Fibroblast of the aortic adventitia (primary cell): ENCODE measurements around a stretch of chr12.

- CAGE, long polyA plus RNA: no peak
Measured at GRCh38 chr12:124700919-124701563, 133.6 kb upstream of the NCOR2 start.

- CAGE, long polyA plus RNA: no peak
Measured at GRCh38 chr12:124734476-124735034, 129.1 kb downstream of the SCARB1 start.

- CAGE, long polyA plus RNA: no peak
Measured at GRCh38 chr12:124736985-124737424, 126.7 kb downstream of the SCARB1 start.

GRCh38 chr12:124786118-124787008 lies 77.3 kb downstream of the SCARB1 start:
- CAGE, long polyA plus RNA: no peak

DNA sequence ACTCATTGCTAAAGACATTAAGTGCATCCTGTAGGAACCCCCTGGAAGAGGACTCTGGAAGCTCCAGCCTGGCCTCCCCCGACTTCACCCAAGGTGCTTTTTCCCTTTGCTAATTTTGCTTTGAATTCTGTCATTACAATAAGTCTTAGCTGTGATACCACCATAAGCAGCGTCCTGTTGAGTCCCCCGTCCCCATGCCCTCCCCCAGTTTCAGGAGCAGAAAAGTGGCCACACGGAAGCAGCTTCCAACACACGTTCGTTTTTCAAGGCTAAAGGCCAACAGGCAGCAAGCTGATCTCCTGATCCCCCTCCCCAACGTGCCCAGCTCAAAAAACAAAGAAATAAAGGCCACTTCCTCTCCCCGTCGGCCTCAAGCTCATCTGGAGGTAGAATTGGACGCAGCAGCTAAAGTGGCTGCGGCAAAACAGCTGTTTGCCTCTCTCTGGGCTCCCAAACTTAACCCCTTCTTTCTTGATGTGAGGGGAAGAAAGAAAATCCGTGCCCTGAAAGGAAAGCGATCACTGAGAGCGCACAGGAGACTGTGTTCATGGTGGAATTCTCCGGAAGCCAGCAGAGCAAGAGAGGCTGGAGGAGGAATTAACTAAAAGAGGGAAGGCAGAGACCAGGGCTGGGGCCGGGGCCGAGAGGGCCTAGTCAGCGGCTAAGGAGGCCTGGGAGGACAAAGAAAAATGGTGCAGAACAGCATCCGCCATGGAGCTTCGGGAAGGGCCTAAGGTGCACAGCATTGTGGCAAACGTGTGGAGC lies 66.3 kb downstream of the SCARB1 start:
- CAGE, long polyA plus RNA: no peak

DNA sequence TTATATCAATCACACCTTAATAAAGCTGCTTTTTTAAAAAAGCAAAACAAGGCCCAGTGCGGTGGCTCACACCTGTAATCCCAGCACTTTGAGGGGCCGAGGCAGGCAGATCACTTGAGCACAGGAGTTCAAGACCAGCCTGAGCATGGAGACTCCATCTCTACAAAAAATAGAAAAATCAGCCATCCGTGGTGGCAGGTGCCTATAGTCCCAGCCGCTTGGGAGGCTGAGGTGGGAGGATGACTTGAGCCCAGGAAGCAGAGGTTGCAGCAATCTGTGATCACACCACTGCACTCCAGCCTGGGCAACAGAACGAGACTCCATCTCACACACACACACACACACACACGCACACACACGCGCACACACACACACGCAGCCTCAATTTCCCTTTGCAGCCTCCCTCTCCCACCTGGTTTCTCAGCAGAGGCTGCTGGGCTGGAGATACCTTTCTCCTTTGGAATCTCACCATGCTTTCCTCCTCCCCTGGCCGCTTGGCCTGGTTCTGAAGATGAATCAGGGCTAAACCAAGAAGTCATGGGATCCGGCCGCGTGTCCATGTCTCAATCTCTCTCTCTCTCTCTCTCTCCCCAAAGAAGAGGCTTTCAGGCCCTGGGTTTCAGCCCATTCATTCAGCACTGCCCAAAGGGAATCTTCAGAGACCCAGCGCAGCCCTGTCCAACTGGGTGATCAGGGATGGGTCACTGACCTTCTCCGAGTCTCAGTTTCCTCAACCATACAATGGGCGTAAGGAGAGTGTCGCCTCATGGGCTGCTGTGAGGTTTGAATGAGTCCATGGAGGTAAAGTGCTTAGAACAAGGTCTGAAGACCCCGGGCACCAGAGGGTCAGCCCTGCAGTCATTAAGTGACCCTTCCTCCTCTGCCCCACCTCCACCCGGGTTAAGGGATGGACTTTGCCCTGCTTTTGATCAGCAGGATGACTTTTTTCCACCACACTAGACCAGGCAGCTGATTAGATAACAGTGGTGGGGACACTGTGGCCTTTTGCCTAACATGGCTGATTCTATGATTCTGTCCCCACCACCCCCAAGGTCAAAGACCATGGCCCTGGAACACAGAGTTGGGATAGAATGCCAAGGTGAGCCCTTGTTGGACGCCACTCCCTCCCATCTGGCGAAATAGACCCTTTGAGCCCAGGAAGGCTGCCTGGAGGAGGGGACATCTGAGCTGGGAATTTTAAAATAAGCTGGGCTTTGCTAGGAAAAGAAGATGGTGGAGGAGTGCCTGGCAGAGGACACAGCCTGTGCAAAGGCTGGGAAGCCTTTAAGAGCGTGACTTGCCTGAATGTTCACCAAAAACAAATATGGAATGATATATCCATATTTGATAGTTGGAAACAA lies 42.3 kb downstream of the SCARB1 start:
- CAGE, long polyA plus RNA: no peak

- CAGE, long polyA plus RNA: no peak
Measured at GRCh38 chr12:124867313-124867797, 3.7 kb upstream of the SCARB1 start.

GRCh38 chr12:124868746-124869810 lies 5.4 kb upstream of the SCARB1 start:
- CAGE, long polyA plus RNA: no peak

- CAGE, long polyA plus RNA: no peak
Measured at GRCh38 chr12:124909964-124910459, 4.4 kb downstream of the UBC start.

GRCh38 chr12:124920956-124921628 lies 6.6 kb upstream of the UBC start:
- CAGE, long polyA plus RNA: no peak

DNA sequence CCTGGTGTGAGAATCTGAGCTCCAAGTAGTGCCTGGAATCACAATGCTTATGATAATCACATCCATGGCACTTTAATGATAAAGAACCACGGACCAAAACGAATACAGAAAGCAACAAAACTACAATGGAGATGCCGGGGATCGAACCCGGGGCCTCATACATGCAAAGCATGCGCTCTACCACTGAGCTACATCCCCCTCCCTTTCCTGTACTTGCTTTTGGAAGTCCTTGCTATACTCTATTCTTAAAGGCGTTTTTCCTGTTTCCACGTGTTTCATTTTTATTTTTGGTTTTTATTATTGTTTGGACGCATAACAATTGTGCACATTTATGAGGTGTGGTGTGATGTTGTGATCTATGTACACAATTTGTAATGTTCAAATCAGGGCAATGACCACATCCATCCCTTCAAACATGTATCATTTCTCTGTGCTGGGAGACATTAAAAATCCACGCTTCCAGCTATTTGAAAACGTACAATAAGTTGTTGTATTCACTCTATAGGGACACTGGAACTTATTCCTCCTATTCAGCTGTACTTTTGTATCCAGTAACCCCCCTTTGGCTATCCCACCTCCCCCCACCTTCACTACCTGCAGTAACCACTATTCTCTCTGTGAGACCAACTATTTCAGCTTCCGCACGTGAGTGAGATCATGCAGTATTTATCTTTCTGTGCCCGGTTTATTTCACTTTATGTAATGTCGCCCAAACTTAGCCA lies 7.3 kb upstream of the UBC start:
- CAGE, long polyA plus RNA: no peak

GRCh38 chr12:124992824-124993274 lies 596 bp upstream of the BRI3BP start:
- CAGE, long polyA plus RNA: no peak

GRCh38 chr12:125118513-125119298 lies 53.5 kb downstream of the AACS start:
- CAGE, long polyA plus RNA: no peak

DNA sequence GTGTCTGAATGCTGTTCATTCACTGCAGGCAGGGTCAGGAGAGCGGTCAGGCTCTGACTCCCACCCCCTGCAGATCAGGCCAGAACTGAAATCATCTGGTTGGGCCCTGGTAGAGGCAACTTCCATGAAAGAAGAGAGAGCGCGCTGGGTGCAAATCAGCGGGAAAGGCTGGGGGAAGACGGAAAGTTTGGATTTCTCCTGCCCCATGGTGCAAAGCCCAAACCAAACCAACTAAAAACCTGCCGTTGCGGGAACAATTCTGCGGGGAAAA lies 1539.5 kb downstream of the TMEM132B start:
- CAGE, long polyA plus RNA: no peak

DNA sequence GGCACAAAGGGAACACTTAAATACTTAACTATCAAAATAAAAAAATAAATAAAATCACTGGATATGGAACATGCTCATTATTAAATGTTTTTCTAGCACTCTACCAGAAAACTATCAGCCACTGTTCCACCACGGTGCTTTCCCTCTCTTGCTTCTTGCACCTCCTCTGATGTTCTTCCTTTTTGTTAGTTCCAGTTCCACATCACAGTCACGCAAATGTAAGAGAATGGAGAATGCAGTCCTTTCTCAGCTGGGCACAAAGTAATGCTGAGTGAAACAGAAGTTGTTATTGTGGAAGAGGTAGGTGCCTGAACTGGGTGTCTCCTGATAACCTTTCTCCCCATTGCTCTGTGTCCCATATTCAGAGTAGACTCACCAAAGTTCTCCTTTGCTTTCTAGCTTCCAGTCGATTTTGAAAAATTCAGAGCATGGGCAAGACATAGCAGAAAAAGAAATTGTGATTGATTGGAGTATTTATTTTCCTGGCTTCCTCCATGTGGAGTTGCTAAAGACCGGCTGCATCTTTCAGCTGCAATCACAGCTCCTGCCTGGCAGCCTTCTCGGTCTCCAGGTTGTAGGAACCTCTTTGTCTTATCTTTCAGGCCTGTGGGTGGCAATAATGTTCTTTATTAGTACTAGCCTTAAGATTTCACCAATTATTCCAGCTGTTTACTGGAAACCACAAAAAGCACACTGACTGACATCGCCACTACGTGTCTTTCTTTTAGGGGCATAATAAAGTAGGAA lies 1116.8 kb upstream of the TMEM132C start:
- CAGE, long polyA plus RNA: no peak

- CAGE, long polyA plus RNA: no peak
Measured at GRCh38 chr12:127157288-127158704, 1109.2 kb upstream of the TMEM132C start.

GRCh38 chr12:127623906-127624364 lies 643.0 kb upstream of the TMEM132C start:
- CAGE, long polyA plus RNA: no peak

GRCh38 chr12:127984070-127984391 lies 282.9 kb upstream of the TMEM132C start:
- CAGE, long polyA plus RNA: no peak

- CAGE, long polyA plus RNA: no peak
Measured at GRCh38 chr12:128191312-128191628, 75.7 kb upstream of the TMEM132C start.

GRCh38 chr12:128813103-128813760 lies 10.5 kb downstream of the SLC15A4 start:
- CAGE, long polyA plus RNA: no peak